ENCODE measurements around a stretch of chr9.

GRCh38 chr9:134753650-134754345 lies 112.2 kb downstream of the COL5A1 start:
- PRO-cap = no peak
- RAMPAGE, long total RNA, 3 experiments = start-site peak on the plus strand in 1 of 3 experiments, at chr9:134753859-134754094 at its widest, 10 reads per replicate

GRCh38 chr9:134827708-134828883 lies 52.5 kb upstream of the FCN2 start:
- PRO-cap = no peak
- RAMPAGE, long total RNA, 3 experiments = start-site peak on the plus strand in 2 of 3 experiments, at chr9:134827999-134828282 at its widest, 5 reads per replicate

DNA sequence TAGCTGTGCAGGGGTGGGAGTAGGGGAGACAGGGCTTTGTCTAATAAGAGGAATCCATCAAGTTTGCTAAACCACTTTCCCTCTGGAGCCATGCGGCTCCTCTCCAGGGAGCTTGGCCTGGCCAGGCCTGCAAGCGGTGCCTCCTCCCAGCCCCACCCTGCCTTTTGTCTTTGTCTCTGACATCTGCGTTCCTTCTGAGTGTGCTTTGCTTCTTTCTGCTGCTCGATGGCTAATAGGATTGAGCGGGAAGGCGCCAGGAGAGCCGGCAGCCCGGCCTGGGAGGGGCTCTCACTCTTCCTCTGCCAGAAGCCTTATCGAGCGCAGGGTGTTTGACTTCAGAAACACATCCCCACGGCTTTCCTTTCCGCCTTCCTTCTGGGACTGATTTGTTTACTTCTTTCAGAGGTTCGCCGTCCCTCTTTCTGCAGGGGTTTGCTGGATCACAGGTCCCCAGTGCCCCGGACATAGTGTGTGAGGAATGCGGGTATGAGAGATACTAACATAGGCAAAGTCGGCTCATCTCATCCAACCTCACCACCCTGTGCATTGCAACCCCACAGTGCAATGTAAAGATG lies 26.8 kb upstream of the FCN1 start:
- PRO-cap = no peak
- RAMPAGE, long total RNA, 3 experiments = no peak in any of the 3 experiments

DNA sequence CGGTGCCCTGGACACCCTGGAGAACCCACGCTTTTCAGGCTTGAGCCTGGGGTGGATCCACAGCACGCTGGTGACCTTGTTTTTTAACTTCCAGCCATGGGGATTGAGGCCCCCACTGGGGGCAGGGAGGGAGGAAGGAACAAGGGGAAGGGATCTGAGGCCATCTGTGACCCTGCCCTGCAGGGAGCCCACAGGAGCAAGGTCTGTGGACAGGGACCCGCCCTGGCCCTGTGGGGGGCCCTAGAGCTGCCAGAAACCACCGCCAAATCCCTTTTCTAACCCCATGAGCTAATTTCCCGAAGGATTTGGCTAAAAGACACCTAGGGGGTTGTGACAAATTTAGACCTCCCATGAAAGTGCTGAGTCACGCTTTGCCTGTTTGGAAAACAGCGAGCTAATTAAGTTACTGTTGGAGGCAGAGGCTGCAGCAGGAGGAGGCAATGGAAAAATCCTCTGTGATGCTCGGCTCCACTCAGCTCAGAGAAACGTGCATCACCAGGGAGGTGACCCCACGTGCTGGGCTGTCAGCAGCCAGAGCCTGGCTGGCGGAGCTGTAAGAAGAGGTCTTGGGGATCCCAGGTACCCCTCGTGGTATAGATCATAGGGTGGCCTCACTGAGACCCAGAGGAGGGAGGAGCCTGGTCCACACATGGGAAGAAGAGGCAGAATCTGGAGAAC lies 50.0 kb downstream of the OLFM1 start:
- PRO-cap = no peak
- RAMPAGE, long total RNA, 3 experiments = no peak in any of the 3 experiments

DNA sequence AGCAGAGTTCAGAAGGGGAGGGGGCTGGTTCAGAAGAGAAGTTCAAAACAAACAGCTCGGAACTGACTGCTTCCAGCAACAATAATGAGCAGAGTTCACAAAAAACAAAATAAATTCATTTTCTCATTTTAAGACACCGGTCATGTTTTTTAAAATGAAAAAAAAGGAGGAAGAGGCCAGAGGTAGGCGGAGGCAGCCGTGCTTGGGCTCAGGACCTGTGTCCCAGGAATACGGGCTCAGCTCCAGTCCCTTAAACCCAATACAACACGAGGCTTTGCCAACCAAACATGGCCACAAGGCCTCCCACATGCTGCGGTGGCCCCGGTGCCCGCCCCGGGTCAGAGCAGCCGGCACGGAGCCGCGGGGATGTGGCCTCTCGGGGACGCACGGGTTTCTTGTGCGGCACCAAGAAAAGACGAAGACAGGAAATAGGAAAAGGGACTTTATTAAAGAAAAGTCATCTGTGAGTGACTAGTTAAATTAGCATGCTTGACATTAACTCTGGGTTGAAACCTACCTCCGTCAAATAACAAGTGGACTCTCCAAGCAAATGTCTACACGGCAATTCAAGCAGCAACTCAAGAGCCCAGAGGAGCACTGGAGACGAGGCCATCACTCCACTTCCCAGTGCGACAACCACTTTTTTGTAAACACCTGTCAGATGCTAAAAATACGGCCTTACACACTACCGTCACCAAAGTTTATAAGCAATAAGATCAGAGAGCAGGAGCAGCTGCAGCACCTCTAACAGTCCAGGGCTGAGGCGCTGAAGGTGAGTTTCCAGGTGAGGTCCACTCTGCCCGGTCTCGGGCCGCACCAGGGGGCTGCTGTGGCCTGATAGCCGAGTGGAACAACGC lies 25.4 kb upstream of the CAMSAP1 start:
- PRO-cap = no peak
- RAMPAGE, long total RNA, 3 experiments = no peak in any of the 3 experiments

GRCh38 chr9:135933397-135934012 lies 26.2 kb upstream of the CAMSAP1 start:
- PRO-cap = no peak
- RAMPAGE, long total RNA, 3 experiments = no peak in any of the 3 experiments

- PRO-cap = no peak
- RAMPAGE, long total RNA, 3 experiments = start-site peak on the minus strand in 1 of 3 experiments, at chr9:136009169-136009512 at its widest, 18 reads per replicate
These were observed 48.0 kb upstream of the UBAC1 start for GRCh38 chr9:136009030-136009780.

DNA sequence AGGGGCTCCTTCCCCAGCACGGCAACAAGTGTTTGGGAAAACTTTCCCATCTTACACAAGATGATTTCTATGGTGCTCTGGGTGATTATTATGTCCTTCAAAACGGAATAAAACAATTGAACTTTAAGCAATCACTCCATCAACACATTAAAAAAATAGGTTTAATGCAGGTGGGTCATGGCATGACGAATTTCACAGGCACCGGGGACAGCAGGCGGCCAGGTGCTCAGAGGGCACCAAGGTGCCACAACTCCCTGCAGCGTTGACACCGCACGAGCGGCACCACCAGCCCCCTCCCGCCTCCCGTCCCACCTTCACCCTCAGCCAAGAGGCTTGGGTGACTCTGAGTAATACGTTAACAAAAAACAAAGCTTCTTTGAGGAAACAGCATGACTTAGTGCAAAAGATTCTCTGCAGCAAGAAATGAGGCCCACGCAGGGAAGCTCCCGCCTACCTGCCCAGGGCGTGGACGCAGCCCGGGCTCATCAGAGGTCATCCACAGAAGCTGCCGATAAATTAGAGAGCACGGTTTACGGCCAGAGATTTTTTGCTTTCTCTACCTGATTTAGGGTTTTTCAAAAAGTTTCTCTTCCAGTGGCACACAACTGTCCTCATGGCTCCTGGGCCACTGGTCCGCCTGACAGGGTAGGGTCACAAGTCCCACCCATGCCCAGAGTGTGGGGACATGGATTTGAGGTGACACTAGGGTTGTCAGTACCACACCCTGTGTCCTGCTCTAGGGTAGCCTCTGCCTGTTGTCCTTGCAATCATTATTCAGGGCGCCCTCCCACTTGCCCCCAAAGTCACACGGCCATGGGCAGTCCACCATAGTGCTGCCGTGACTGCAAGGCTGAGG lies 4.0 kb downstream of the TMEM250 start:
- PRO-cap = no peak
- RAMPAGE, long total RNA, 3 experiments = no peak in any of the 3 experiments

GRCh38 chr9:136231537-136232377 lies 13.9 kb downstream of the QSOX2 start:
- PRO-cap = no peak
- RAMPAGE, long total RNA, 3 experiments = no peak in any of the 3 experiments

- PRO-cap = no peak
- RAMPAGE, long total RNA, 3 experiments = no peak in any of the 3 experiments
These were observed 782 bp downstream of the CARD9 start for GRCh38 chr9:136372238-136373536.

GRCh38 chr9:136374153-136374669 lies 742 bp upstream of the CARD9 start:
- PRO-cap = no peak
- RAMPAGE, long total RNA, 3 experiments = no peak in any of the 3 experiments

DNA sequence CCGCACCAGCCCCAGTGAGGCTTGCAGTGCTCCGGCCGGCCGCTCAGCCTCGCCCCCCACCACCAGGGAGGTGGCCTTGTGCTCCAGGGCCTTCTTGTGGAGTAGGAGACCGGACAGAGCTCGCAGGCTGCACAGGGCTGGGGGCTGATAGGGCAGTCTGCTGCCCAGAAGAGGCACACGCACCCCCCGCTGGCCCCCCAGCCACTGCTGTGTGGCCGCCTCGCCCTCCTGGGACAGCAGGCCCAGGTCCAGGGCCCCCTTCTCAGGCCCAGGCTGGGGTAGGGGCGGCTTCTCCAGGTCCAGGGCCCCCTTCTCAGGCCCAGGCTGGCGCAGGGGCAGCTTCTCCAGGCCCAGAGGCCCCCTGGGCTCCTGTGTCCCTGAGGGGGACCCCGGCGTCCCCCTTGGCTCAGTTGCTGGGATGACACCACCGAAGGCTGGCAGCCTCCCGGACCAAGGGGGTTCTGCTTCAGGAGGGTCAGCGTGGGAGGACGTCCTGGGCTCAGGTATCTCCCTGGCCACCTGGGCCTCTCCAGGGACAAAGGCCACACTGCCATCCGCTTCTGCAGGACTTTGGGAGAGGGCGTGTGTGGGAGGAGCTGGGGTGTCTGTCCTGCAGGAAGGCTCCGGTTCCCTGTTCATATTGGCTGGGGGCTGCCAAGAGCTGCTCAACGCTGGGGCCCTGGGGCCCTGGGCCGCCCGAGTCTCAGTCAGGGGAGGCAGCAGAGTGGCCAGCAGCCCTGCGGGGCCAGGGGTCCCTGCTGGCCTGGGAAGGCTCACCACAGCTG lies 4.5 kb upstream of the CARD9 start:
- PRO-cap = no peak
- RAMPAGE, long total RNA, 3 experiments = no peak in any of the 3 experiments

- PRO-cap = no peak
- RAMPAGE, long total RNA, 3 experiments = no peak in any of the 3 experiments
These were observed 7.2 kb downstream of the SNAPC4 start for GRCh38 chr9:136392623-136393263.

- PRO-cap = unidirectional peak, plus-strand start at chr9:136394665
- RAMPAGE, long total RNA, 3 experiments = no peak in any of the 3 experiments
These were observed 5.6 kb downstream of the SNAPC4 start for GRCh38 chr9:136393999-136395072.

GRCh38 chr9:136447322-136448113 lies 7.9 kb upstream of the INPP5E start:
- PRO-cap = no peak
- RAMPAGE, long total RNA, 3 experiments = no peak in any of the 3 experiments

DNA sequence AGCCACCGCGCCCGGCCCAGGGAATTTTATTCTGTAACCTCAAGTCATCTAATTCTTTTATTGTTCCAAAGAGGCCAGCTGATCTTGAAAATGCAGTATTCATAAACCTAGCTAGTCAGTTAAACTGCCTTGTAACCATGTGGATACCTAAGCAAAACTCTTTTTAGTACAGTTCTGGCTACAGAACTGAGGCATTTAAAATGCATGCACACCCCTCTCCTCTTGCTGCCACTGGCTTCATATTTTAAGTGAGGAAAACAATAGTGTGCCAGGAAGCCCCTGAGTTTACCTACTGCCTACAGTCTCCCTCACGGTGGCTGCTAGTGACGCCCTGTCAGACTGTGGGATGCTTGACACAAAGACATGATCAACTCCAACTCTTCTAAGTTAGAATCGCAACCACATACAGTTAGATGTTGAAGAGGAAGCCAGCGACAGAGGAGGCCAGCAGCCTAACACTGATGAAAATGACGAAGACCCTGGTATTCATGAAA lies 1.4 kb downstream of the SEC16A start:
- PRO-cap = no peak
- RAMPAGE, long total RNA, 3 experiments = no peak in any of the 3 experiments

DNA sequence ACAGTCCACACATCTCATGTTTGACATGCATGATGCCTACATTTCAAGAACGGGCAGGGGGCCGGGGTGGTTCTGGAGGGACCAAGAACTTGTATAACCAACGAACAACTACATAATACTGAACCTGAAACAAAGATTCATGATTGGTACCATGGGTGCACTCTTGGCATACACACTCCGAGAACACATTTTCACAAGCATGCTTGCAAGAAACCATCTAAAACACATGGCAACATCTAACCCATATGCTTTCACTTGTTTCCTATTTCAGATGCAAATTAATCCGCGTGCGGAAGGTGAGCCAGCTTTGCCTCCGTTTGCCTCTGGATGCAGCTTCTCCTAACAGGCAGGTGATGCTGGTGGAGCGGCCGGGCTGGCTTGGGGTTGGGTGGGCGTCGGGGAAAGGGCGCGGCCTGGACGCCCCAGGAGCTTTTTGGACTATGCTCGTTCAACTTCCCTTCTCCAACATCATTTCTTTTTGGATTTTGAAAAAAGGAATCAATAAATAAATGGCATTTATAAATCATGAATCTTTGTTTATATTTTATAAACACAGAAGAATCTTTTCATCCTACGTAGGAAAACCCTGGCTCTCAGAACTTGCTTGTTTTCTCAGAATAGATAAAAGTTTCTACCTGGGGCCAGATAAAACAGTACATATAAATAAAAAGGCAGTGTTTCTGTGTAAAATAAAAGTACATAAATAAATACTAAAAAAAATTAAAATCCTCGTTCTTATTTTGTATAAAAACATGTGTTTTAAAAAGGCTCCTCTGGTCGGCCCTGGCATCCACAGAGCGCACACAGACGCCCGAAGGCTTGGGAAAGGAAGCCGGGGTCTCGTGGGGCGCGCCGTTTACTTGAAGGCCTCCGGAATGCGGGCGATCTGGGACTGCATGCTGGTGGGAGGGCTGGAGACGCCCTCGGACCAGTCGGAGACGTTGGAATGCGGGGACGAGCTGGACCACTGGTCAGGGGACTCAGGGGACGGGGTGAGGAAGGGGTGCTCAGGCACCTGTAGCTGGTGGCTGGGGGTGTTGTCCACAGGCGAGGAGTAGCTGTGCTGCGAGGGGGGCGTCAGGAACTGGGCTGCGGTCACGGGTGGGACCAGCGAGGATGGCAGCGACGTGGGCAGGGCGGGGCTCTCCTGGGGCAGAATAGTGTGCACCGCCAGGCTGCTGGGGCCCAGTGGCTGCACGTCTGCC lies 12.8 kb upstream of the SEC16A start:
- PRO-cap = no peak
- RAMPAGE, long total RNA, 3 experiments = no peak in any of the 3 experiments

- PRO-cap = no peak
- RAMPAGE, long total RNA, 3 experiments = no peak in any of the 3 experiments
These were observed 14.4 kb downstream of the NOTCH1 start for GRCh38 chr9:136531066-136532231.

DNA sequence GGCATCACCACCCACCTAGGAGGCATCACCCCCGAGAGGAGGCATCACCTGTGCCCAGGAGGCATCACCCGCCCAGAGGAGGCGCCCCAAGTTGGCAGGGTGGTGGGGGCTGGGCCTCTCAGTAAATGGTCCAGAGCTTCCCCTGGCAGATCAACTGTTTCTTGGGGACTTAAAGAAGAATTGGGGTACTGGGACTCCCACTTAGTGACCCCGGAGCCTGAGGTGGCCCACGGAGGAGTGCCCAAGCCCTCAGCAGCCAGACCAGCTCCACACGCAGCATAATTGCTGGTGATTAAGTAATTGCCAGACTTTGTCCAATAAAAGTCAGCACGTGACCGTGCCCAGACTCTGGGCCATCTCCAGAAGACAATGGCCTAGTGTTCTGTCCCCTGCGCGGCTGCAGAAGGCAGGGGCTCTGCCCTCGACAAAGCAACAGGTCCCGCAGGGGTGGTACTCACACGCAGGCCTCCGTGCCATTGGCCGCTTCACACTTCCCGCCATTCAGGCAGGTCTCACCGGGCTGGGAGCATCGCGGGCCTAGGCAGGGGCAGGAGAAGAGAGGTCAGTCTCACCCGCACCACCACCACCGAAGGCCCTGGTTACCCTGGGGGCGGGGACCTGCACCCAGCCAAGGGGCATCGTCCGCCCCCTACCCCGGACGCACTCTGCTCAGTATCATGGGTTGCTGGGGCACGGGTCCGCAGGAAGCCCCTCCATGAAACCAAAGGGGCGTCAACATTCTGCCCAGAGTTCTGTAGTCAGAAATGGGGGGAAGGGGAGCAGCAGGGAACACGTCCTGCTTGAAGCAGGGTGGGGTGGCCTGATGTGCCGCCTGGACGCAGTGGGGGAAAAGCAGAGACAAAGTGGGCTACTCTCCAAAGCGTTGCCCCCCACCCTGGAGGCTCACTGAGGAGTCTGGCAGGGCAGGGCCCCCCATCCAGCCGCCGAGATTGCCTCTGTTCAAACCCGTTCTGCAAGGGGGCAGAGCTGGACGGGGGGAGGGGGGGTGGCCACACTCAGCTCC lies 2.0 kb downstream of the NOTCH1 start:
- PRO-cap = bidirectional peak, plus-strand start outside the sequence, minus-strand start at position 958 of the sequence
- RAMPAGE, long total RNA, 3 experiments = no peak in any of the 3 experiments

DNA sequence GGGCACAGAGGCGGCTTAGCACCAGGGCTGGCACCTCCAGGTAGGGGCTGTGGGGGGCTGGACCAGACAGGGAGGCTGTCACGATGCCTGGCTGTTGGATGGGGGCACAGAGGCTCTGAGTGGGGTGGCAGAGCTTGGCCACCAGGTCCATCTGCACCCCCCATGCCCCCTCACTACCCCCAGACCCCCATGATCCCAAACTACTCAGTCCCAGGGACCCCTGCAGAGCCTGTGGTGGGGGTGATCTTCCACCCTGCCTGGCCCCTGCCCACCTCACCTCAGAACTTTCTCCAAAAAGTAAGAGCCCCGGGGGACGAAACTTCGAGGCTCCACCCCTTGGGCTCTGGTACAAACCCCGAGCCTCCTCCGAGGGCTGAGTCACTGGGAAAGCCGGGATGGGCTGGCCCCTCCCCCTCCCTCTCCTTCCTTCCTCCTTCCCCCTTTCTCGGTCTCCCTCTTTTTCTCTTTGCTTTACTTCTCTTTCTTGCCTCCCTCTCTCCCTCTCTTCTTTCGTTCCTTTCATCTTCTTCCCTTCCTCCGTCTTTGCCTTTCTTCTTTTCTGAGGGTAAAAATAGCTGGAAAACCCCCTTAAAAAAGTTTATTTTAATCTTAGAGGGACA lies 5.4 kb upstream of the NOTCH1 start:
- PRO-cap = bidirectional peak, plus-strand start at position 381 of the sequence, minus-strand start at position 288 of the sequence
- RAMPAGE, long total RNA, 3 experiments = no peak in any of the 3 experiments

Measured in subcutaneous adipose tissue (tissue), 3 donors.